ENCODE measurements around the genes TAS2R16 and SPAM1.

DNA sequence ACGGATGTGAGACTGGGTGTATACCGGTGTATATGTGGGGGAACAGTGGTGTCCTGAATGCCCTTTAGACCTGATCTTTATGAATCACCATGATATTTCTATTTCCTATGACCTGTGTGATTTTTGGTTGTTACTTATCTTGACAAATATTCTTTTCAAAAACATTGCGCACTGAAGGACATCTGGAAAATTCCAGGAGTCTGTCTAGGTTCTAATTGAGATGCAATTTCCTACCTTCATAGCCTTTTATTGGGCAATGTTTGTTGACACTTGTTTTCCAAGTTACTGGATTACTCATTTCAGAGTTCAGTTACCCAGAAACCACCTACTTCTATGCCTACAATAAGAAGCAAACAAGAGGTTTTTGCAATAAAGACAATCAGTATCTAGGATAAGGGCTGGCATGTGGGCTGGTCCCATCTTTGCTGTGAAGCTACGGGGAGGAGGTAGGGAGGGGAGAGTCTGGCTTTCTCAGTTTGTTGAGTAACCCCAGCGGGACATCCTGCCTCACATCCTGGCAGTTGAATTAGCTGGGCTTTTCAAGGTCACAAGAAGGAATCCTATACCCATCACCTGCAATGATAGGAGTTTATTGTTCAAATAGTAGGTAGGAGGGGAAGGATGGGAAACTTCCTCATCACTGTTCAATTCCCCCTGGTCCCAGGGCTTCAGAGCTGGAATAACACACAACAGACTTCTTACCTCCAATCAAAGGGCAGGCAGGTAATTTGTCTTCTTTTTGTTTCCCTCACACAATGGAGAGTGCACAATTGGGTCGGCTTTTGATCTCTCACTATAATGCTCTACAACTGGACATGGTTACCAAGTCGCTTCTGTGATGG lies 190.2 kb downstream of the CTTNBP2 start:
- RAMPAGE, total RNA = no peak

- RAMPAGE, total RNA = no peak
Measured at GRCh38 chr7:117810521-117811169, 62.6 kb downstream of the CTTNBP2 start.

- RAMPAGE, total RNA = no peak
Measured at GRCh38 chr7:117981999-117982839, 109.0 kb upstream of the CTTNBP2 start.

DNA sequence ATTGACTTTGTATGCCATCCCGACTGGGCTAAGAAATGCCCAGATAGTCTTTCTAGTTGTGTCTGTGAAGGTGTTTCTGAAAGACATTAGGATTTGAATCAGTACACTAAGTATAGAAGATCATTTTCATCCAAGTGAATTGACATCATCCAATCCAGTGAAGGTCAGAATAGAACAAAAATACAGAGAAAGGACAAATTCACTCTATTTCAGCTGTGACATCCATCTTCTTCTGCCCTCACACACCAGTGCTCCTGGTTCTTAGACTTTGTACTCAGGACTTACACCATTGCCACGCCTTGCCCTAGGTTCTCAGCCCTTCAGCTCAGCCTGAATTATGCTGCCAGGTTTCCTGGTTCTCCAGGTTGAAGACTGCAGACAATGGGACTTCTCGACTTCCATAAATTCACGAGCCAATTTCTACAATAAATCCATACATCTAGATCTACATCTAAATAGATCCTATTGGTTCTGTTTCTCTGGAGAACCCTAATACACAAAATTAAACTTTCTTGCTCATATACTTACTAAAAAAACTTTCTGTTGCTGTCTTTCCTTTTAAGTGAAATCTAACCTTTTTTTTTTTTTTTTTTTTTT lies 181.2 kb upstream of the KCND2 start:
- RAMPAGE, total RNA = no peak

DNA sequence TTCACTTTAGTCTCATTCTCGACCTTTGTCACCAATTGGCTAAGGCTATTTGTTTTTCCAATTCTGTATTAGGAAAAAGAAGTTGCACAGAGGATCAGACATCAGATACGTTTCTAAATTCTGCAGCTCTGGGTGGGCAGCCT lies 230 bp upstream of the CPED1 start:
- RAMPAGE, total RNA = no peak

GRCh38 chr7:120989488-120990210 lies 1.1 kb downstream of the CPED1 start:
- RAMPAGE, total RNA = no peak

DNA sequence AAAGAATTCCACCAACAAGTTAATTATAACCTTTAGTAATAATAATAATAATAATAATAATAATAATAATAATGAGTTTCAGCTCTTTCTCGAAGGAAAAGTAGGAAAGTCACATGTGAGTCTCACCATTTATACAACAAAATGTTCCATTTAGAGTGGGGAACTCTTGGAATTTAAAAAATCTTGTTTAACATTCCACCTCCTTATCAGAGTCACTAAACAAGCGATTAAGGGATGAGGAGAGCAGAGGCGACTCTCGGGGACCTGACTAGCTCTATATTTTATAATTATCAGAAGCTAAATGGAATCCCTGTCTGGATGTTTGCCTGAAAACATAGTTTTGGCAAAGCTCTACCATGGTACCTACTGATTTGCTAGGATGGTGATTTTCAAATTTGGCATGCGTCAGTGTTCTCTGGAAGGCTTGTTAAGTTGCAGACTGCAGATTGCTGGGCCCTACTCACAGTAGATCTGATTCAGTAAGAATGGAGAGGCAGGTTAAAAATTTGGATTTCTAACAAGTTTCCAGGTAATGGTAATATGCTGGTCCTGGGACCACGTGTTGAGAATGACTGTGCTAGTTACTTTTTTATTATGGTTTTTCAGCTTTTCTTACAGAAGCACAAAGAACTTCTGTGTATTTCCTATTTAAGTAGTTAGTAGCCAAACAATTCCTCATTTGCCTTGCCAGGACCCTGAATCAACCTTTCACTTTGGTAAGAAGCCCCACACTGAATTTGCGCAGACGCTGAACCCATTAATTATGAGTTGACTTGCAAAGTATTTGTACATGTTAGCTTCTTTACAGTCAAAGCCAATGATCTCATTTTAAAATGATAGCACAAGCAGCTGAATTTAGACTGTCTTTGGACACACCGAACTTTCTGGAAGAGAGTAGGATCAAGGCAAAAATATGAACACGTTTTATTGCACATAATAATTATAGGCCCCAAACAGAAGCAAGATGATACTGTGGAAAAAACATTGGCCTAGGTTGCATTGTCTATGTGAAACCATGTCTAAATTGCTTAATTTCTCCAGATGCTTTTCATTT lies 39.5 kb downstream of the CPED1 start:
- RAMPAGE, total RNA = no peak

DNA sequence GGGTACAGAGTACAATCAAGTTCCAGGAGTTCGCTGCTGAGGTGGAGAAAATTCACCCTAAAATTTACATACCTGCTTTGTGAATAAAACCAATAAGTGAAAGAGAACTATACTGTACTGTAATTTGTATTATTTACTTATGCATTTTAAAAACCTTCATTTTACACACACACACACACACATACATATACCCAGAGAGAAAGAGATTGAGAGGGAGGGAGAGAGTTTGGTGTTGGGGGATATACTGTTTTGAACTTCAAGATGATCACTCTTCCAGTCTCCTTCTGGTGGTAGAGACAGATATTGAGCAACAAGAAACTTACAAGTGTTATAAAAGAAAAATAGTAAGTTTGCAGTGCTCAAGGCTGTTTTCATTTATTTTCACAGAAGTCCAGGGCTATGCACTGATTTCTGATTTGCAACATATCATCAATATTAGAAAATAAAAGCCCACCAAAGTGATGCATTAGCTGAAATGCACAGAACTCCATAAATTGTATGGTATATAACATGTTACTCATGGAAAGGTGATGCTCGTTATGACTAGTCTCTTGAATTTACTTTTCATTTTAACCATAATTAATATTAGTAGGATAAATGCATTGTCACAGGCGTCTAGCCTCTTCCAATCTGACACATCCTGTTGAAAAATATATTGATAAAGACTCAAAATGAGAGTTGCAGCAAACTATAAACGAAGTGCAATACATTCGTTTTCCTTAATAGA lies 92.2 kb downstream of the CPED1 start:
- RAMPAGE, total RNA = no peak

GRCh38 chr7:121198215-121199292 lies 130.2 kb upstream of the WNT16 start:
- RAMPAGE, total RNA = no peak

DNA sequence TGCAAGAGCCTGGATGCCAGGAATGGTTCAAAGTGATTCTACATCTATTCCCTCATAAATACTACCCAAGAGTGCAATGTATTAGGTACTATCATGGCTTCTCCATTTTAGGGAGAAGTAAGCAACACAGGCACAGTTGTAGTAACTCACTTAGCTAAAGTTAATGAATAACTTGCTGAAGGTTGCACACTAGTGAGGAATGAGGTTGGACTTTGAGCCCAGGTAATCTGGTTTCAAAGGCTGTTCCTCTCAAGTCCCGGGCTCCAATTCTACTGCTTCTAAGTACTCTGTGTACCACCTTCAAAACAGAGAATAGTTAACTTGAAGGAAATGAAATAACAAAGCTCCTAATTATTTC lies 158.4 kb upstream of the PTPRZ1 start:
- RAMPAGE, total RNA = no peak

- RAMPAGE, total RNA = no peak
Measured at GRCh38 chr7:122672947-122673531, 25.9 kb downstream of the RNF133 start.

DNA sequence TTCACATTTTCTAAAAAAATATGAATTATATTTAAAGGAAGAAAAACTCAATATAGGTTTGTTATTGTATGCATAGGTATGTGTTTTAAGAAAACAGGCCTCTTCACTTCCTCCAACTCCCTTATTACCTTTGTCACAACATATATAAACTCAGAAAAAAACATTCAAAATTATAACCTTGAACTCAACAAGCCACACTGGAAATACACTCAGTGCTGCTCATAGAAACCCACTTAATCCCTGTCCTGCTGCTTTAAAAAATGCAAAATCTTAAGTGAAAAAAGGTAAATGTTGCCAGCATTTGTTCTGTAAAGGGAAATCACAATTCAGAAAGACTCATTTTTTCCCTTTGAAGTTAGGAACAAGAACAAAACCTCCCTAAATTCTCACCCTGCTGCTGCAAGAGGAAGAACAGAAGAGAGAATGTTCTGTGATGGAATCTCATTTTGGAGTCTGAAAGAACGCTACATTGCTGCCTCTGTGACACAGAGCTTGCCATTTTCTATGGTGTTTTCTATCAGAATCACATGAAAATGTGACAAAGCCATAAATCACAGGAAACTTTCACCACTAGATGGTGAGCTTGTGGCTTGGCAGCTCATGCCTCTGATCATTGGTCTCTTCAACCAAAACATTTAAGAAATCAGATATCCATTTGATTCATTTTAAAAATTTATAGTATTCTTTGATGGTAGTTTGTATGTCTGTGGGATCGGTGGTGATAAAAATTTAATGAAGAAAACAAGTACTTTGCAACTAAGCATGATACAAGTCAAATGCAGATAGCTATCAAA lies 83.1 kb downstream of the CADPS2 start:
- RAMPAGE, total RNA = no peak

DNA sequence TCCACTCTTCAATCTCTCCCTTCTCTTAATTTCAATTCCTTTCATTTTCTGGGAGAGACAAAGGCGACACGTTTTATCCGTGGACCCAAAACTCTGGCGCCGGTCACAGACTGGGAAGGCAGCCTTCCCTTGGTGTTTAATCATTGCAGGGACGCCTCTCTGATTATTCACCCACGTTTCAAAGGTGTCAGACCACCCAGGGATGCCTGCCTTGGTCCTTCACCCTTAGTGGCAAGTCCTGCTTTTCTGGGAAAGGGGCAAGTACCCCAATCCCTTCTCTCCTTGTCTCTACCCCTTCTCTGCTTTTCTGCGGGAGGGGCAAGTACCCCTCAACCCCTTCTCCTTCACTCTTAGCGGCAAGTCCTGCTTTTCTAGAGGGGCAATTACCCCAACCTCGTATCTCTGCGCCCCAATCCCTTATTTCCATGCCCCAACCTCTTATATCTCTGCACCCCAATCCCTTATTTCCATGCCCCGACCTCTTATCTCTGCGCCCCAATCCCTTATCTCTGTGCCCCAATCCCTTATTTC lies 68.8 kb downstream of the CADPS2 start:
- RAMPAGE, total RNA = no peak

DNA sequence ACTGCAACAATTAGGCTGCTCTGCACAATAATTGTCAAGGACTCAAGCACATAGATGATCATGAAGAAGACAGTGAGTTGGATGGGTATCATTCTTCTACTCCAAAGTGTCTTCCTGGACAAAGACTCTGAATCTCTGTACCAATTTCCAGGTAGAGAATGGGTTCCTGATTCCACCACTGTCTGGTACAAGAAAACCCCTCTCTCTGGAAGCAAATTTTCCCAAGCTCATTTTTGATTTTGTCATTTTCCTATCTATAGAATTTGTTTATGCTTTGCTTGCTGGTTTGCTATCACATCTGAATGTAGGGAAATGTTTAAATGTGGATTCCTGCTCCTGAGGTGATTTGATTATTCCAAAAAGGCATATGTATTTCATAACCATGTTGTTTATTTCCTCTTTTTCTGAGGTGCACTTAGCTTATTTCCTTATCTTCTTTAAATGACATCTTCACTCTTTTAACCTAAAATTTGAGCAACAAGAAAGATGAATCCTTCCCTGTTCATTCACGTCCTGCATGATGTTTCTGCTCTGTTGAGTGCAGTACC lies at the start of gene TAS2R16:
TAS2R16 (minus strand) TSS at position 158 of the 548 bp plus-strand sequence.
- RAMPAGE, total RNA = no peak

GRCh38 chr7:123512969-123513452 lies 21.4 kb downstream of the IQUB start:
- RAMPAGE, total RNA = no peak

GRCh38 chr7:123609135-123609830 lies 7.7 kb downstream of the ASB15 start:
- RAMPAGE, total RNA = no peak

DNA sequence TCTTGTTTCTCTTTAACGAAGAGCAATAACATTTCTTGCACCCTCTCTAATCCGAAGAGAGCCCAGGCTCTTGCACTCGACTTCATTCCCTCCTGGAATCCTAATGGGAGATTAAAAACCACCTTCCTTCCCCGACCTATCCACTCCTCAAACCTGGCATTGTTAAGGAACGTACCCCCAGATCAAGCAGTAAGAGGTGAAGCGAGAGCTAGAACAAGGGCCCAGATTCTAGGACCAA lies 837 bp downstream of the WASL start:
- RAMPAGE, total RNA = no peak

DNA sequence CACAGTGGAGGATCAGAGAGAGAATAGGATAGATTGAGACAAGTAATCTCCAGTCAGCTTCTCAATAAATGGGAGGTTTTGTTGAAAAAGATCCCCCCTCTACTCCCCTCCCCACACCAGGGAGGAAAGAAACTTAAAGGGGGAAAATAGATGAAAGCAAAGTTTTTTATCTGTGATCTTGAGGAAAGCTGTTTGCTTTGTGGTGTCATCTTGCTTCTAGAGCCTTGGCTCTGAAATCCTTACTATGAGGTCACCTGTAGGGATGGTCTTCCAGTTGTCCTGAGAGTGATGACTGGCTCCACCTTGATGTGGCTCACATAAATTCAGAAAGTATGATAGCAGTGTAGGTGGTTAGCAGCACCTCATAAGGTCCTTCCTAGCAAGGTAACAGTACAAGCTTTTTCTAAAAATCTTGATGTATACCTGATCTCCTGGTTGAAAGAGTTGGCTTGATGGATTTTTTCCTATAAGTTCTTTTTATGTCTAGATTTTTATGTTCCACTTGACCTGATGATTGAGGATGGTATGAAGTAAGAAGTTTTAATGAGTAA lies at the start of gene SPAM1:
SPAM1 (plus strand) TSS at position 273 of the 551 bp plus-strand sequence.
- RAMPAGE, total RNA = no peak

- RAMPAGE, total RNA = no peak
Measured at GRCh38 chr7:124763966-124764659, 1.5 kb downstream of the GPR37 start.

DNA sequence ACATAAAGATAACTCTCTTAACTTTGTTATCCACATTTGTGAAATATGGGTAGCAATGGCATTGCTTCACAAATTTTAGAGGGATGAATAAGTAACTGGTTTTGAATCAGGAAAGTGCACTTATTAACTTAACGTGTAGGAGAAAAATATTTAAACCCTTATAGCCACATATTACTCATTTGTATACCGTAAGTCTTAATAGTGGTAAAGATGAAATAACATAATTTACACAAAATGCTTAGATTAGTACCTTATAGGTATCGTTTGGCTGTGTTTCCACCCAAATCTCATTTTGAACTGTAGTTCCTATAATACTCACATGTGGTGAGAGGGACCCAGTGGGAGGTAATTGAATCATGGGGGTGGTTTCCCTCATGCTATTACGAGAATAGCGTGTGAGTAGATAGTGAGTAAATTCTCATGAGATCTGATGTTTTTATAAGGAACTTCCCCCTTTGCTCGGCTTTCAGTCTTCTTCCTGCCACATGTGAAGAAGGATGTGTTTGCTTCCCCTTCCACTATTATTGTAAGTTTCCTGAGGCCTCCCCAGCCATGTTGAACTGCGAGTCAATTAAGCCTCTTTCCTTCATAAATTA lies 426.2 kb upstream of the POT1 start:
- RAMPAGE, total RNA = no peak

Measured in foreskin keratinocyte (primary cell).